ENCODE results near the gene NKX2-8.

GRCh38 chr14:36518649-36519372 lies 1.2 kb downstream of the NKX2-1 start:
- PRO-cap, result no peak
- RRBS, 2 experiments, result 2% methylated on average over 5 to 16 of the region's 72 CpGs

DNA sequence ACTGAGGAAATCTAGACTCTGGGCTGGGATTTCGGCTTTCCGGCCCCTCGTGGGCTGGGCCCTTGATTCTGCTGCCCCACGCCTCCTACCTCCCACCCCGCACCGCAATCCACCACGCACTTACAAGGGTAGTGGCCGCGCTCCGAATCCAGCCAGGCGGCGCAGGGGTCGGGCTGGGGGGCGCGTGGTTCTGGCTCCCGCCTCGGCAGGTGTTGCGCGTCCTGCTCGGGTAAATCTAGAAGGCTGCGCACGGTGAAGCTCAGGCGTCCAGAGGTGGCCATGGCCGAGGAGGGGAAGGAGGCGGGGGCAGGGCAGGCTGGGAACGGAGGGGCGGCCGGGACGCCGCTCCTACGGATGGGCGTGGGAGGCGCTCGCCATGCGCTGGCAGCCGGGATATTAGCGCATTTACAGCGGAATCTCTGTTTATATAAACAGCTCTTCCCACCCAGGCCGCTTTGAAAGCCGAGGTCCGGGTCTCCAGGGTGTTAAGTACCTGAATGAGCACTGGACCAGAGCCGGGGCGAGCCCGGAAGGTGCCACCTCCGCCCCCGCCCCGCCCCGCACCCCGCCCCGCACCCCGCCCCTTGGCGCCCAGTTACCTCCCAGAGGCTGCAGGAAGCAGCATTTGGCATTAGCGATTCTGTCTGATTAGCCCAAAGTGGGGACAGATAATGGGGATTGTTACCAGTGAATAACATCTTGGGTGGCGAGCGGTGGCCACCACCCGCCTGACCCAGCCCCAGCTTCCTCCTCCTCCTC lies at the start of gene NKX2-8:
Gene NKX2-8 (minus strand): TSS at position 506 of the 759 bp plus-strand sequence.
- PRO-cap, result no peak
- RRBS, 2 experiments, result 2 to 4% methylated on average over 16 to 17 of the region's 56 CpGs

GRCh38 chr14:36646737-36647456 lies 14.8 kb upstream of the PAX9 start:
- PRO-cap, result no peak
- RRBS, 2 experiments, result 2 to 3% methylated on average over 41 to 48 of the region's 59 CpGs

DNA sequence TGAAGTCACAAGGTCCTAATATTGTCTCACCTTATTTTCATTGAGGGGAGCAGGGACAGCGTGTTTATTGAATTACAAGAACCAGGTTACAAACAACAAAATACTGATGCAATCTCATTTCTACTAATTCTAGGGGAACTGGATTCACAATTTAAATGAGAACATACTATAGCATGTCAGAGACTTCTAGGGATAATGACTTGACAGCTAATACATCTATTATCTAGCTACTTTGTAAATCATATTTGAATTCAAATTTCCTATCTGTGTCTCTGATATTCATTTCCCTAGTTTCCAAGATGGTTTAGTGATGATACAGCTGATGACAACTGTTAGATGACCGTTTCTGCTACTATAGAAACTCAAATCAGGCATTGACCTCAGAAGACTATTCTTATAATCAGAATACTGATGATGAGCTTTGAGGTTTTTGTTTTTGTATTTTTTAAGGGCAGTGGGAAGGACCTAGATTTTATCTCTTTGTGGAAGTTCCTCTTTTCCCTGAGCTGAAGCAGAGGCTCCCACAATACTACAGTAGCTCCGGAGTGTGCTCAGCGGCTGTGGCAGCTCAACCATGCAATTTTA lies 145.3 kb downstream of the SLC25A21 start:
- PRO-cap, result no peak
- RRBS, 2 experiments, result no CpG with 5 or more reads among the region's 4 CpGs

GRCh38 chr14:37466058-37466439 lies 129.0 kb downstream of the FOXA1 start:
- PRO-cap, result no peak

DNA sequence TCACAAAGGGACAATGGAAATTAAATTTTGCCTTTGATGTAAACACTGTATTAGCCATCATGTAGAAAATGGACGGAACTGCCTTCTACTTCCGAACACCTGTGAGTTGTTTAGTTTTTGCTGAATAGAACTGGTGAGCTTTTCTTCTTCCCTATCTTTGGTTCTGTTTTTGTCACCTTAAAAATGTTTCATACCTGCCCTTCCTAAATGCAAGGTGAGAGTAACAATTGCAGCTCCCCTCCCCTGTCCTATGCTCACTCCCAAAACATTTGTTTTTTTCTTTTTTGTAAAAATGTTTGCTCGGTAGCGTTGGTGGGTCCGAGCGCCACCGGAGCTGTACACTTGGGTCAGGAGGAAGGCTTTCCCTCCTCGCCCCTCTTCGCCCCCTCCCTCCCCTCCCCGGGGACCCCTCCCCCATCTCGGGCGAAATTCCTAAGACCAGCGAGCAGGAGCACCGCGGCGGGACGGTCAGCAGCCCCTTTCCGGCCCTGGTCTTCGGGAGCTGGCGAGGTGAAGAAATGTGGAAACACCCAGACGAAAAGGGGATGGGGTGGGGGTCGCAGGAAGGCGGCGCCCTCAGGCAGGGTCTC lies 7.4 kb downstream of the FOXA1 start:
- PRO-cap, result no peak
- RRBS, 2 experiments, result 2 to 4% methylated on average over 11 of the region's 24 CpGs

DNA sequence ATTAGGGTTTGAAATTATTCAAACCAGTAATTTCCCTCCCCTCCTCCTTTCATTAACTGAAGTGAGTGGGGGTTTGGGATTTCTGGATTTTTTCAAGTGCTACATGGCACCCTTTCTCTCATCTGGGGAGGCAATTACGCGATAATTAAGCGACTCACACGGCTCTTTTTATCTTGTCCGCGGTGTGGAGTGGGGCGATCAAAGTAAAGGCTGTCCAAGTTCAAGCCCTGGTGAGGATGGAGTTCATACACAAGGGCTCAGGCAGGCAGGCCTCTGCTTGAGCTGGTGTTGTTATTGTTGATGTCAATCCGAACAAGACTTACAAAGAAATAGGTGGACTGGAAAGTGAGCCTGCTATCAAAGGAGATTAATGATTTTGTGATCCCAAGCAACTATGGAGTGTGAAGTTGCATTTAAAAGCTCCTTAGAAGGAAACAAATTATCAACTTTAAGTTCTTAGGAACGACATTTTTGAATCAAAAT lies 6.1 kb downstream of the FOXA1 start:
- PRO-cap, result no peak
- RRBS, 2 experiments, result no CpG with 5 or more reads among the region's 9 CpGs

GRCh38 chr14:37596827-37597194 lies 1.4 kb downstream of the TTC6 start:
- PRO-cap, result no peak
- RRBS, 2 experiments, result no CpG with 5 or more reads among the region's 2 CpGs

DNA sequence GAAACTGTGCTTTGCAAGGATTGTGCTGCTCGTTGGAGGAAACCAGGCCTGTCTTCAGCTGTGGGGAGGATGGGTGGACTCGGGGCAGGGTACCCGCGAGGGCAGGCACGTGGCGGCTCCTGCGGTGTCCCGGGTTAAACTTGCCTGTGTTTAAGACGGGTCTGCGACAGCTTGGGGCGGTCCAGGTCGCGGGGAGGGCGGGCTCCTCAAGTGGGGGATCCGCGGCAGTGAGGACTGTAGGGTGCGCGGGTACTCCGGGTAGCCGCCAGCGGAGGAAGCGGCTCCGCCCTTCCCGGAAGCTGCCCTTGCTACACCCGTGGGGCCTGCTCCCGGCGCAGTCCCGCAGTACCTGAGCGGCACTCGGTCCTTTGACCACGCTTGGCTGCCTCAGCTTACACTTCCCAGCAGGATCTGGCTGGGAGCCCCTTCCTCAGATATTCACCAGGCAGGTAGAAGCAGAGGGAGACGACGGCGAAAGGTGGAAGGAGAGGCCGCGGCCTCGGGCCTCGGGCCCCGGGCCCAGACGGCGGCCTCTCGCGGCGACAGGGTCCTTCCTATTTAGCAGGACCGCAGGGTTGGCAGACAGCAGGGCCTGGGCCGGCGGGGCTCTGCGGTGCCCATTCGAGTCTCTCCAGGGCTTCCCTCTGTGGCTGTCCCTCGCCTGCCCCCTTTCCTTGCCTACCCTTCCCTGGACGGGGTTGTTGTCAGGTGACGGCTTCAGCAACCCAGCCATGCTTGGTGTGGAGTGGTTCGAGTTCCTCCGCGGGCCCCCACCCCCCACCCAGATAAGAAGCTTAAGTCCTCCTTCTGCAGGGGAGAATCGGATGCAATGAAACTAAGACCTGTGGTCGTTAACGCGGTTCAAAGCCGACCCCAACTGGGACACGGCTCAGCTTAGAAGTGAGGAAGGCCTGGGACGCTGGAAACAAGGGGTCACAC lies 3.0 kb downstream of the TTC6 start:
- PRO-cap, result no peak
- RRBS, 2 experiments, result 3 to 11% methylated on average over 16 to 20 of the region's 62 CpGs

GRCh38 chr14:37600776-37601487 lies 5.5 kb downstream of the TTC6 start:
- PRO-cap, result no peak
- RRBS, 2 experiments, result no CpG with 5 or more reads among the region's 2 CpGs

- PRO-cap, result no peak
- RRBS, 2 experiments, result no CpG with 5 or more reads among the region's 7 CpGs
These were observed 269.8 kb downstream of the TTC6 start for GRCh38 chr14:37865257-37865607.

GRCh38 chr14:38190726-38191193 lies 16.9 kb upstream of the SSTR1 start:
- PRO-cap, result no peak
- RRBS, 2 experiments, result no CpG with 5 or more reads among the region's 10 CpGs

DNA sequence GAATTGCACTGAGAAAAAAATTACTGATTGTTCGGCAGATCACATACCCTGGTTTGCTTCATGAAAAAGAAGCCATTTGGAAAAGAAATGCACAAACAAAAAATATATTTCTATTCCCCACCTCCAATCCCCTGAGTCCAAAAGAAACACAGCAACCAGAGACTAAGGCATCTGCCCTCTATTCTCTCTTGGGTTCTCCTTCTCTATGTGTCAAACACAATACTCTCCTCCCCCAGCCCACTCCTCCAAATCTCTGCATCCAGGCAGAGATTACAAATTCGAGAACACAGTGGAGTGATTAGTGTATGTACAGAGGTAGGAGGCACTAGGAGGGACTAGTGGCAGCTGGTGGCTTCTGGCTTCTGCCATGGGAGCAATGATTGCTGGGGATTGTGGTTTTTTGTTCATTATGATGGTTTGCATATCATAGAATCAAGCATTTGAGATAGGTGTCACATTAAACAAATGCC lies 100.3 kb downstream of the SEC23A start:
- PRO-cap, result no peak
- RRBS, 2 experiments, result no CpG with 5 or more reads among the region's 2 CpGs

- PRO-cap, result no peak
- RRBS, 2 experiments, result no CpG with 5 or more reads among the region's 3 CpGs
These were observed 78.9 kb downstream of the SEC23A start for GRCh38 chr14:39023985-39024618.

DNA sequence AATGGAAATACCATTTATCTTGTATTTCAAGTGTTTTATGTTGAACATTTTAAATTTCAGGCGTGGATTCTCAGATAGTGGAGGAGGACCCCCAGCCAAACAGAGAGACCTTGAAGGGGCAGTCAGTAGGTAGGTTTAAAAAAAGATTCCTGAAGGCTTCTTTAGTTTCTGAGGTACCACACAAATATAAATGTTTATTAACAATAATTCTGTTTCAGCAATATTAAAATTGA lies 1.3 kb downstream of the PNN start:
- PRO-cap, result no peak
- RRBS, 2 experiments, result no CpG with 5 or more reads among the region's 1 CpG

GRCh38 chr14:39186806-39187378 lies 11.8 kb downstream of the PNN start:
- PRO-cap, result no peak
- RRBS, 2 experiments, result no CpG with 5 or more reads among the region's 3 CpGs

DNA sequence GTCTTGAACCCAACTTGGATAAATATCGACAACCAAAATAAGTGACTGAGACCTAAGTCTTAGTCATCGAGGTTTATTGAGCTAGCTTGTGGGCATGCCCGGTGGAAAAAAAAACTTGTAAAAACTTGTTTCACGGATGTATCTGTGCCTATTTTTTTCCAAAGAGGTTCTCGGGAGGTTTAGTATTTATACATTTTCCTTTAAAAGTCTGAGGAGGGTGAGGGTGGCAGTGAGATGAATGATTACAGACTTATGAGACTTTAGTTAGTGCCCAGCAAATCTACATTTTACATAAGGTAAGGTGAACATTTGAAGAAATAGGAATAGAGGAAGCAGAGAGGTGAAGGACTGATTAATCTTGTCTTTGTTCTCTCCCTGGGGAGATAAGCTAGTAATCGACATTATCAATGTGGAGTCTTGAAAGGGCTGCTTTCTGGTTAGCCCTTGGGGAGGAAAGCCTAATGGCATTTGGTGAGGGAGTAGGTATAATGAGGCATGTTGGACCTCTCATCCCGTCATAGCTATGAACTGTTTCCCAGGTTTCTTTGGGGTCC lies 13.2 kb downstream of the PNN start:
- PRO-cap, result no peak
- RRBS, 2 experiments, result no CpG with 5 or more reads among the region's 7 CpGs

- PRO-cap, result no peak
- RRBS, 2 experiments, result no CpG with 5 or more reads among the region's 39 CpGs
These were observed 652.2 kb upstream of the LRFN5 start for GRCh38 chr14:40954154-40955186.

GRCh38 chr14:41607756-41608460 lies 1.2 kb downstream of the LRFN5 start:
- PRO-cap, result no peak
- RRBS, 2 experiments, result 1 to 3% methylated on average over 18 of the region's 50 CpGs

GRCh38 chr14:41749284-41749861 lies 142.7 kb downstream of the LRFN5 start:
- PRO-cap, result no peak
- RRBS, 2 experiments, result no CpG with 5 or more reads among the region's 5 CpGs